ENCODE measurements around a stretch of chr6.

- PRO-cap = no peak
Observed at GRCh38 chr6:165774811-165775367, 111.8 kb upstream of the PDE10A start.

GRCh38 chr6:166005943-166006545, 161.6 kb downstream of the TBXT start:
- PRO-cap = no peak

DNA sequence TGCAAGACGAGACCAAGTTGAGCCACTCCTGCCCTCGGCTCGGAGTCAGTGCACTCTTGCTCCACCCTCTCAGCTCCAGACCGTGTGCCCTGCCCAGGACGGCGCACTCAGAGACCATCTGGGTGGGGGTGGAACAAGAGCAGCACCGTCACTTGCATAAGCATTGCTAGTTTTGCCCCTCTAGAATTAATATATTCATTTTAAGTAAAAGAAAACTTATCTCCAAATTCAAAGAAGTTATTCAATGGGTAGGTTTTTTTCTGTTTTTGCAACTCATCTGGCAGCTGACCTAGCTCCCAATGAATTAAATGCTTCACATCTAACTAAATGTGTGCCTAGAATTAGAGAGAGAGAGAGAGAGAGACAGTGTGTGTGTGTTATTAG, 2.4 kb downstream of the PRR18 start:
- PRO-cap = no peak

GRCh38 chr6:166339283-166339727, 3.0 kb downstream of the SFT2D1 start:
- PRO-cap = no peak

DNA sequence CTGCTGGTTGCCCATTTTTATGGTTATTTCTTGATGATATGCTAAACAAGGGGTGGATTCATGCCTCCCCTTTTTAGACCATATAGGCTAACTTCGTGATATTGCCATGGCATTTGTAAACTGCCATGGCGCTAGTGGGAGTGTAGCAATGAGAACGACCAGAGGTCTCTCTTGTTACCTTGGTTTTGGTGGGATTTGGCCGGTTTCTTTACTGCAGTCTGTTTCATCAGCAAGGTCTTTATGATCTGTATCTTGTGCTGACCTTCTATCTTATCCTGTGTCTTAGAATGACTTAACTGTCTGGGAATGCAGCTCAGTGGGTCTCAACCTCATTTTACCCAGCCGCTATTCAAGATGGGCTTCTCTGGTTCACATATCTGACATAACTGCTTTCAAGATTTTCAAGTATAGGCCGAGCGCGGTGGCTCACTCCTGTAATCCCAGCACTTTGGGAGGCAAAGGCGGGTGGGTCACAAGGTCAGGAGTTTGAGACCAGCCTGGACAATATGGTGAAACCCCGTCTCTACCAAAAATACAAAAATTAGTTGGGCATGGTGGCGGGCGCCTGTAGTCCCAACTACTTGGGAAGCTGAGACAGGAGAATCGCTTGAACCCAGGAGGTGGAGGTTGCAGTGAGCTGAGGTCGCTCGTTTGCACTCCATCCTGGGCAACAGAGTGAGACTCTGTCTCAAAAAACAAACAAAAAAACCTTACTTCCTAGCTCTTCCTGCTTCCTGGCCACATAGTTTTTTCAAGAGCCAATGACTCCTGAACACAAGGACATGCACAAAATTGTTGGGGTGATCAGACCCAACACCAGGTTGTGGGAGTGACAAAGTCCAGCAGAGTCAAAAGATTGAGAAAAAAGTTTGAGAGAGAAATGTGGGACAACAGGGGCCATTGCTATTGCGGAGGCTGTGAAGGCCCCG, 2.1 kb upstream of the SFT2D1 start:
- PRO-cap = no peak

GRCh38 chr6:166586779-166587107, 265 bp upstream of the RAMACL start:
- PRO-cap = no peak

- PRO-cap = no peak
Observed at GRCh38 chr6:166927304-166927784, 29.0 kb downstream of the RNASET2 start.

GRCh38 chr6:166998535-166998629, 815 bp upstream of the CEP43 start:
- PRO-cap = no peak

DNA sequence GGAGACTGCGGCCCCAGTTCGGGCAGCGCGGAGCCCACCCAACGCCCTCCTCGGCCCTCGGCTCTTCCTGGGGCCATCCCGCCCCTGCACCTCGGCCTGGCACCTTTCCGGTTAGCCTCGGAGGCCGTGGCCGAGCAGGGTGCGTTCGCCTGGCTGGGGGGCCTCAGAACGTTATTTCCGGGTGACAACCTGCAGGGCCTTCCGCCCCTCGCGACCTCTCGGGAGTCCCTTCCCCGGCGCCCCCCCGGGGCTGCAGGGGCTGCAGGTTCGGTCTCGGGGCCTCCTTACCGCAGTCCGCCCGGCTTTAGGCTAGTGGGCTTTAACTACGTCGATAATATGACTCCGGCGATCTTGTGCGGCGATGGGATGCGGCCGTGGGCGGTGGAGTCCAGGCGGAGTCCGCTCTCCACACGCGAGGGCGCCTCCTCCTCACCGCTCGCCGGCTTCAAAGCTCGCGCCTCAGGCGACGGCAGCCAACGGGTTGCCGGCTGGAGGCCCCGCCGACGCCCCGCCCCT, 509 bp upstream of the CEP43 start:
- PRO-cap = bidirectional peak, plus-strand start outside the sequence, minus-strand start at position 447 of the sequence

DNA sequence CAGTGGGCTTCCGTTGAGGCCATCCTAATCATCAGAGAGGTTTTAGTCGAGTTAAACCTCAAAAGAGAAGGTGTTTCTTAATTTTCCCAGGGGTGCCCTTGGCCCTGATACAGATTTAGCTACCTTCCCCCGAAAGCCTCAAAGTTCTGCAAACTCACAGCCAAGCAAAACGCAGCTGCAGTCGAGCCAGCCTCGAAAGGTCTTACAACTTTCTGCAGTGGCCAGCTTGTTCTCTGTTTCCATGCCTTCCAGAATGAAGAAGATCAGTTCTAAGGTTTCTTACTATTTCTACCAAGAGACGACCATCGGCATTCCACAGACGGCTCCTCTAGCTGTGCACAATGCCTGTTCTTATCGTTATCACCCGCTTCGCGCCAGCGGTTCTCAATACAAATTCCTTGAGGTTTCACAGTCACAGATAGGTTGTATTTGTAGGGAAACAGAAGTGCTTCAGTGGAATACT, 28.5 kb upstream of the CCR6 start:
- PRO-cap = no peak

- PRO-cap = no peak
Observed at GRCh38 chr6:167112427-167113450, 10.2 kb upstream of the CCR6 start.

- PRO-cap = no peak
Observed at GRCh38 chr6:167129891-167130782, 7.2 kb downstream of the CCR6 start.

DNA sequence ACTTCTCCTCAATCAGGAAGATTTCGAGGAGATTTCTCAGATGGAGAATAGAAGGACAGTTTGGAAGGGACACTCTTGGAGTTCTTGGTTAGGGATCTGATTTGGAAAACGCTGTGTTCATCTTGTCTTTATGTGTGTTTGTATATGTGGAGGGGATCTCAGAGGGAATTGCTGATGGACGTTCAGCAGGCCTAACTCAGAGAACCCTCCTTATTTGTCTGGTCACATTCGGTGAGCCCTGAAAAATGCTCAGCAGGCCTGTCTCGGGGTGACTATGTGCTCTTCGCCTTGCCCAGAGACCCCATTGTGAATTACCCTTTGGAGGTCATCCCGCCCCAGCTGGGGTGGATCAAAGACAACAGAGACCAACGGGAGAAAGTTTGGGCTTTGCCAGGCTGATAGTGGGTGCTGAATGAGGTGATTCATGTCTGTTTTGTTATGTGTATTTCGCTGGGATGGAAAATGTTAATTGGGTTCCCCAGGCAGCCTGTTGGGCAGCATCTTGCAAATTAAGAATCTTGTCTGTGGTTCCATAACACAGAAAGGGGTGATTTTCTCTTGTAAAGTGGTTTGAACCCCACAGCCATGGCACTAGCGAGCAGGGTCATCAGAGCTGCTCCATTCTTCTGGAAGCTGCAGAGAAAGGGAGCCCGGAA, 63.3 kb upstream of the UNC93A start:
- PRO-cap = no peak

DNA sequence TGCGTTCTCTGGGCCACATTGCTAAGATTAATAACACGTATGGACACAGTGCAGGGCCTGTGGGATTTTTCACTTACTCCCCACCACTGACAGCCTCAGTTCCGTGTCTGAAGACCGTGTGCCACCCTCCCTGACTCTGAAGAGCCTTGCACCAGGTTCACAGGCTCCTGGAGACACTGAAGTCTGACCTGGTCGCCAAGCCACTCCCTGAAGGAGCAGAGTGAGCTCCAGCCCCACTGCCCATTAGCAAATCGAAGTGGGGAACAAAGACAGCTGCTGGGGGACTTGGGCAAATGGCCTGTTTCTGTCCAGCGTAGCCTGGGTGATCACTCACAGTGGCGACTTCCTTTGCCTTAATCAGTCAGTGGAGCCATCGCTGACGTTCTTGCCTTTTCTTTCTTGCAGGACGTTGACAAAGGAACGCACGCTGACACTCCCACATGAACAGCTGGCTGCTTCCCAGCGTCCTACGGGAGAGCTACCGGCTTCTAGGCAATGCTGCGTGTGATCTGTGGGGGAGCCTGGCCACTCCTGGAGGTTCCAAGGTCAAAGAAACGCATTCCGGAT, 24.8 kb upstream of the UNC93A start:
- PRO-cap = no peak

GRCh38 chr6:167349847-167350288, 25.0 kb downstream of the TTLL2 start:
- PRO-cap = no peak

GRCh38 chr6:167450672-167451241, 125.9 kb downstream of the TTLL2 start:
- PRO-cap = unidirectional peak, minus-strand start at chr6:167450798

DNA sequence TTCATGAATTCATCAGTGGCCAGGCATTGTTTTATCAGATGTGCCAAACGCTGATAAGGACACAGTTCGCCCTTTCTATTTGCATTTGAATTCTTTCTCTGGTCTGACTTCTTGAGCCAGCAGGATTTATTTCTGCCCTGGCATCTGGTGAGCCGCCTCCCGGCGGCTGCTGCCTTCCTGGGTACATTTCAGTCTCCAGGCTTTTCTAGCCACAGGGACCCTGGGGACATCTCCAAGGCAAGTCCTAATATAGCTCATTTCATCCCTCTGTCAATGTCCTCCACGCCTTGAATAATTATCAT, 170.9 kb downstream of the TTLL2 start:
- PRO-cap = unidirectional peak, plus-strand start at position 129 of the sequence

- PRO-cap = no peak
Observed at GRCh38 chr6:167572874-167573325, 248.0 kb downstream of the TTLL2 start.

- PRO-cap = no peak
Observed at GRCh38 chr6:167661427-167661878, 165.3 kb upstream of the AFDN start.

- PRO-cap = no peak
Observed at GRCh38 chr6:167731079-167731746, 95.5 kb upstream of the AFDN start.